ENCODE measurements around a stretch of chr13.

- PRO-cap, 2 experiments = no peak in any of the 2 experiments
Observed at GRCh38 chr13:48318434-48319658, 15.3 kb downstream of the RB1 start.

DNA sequence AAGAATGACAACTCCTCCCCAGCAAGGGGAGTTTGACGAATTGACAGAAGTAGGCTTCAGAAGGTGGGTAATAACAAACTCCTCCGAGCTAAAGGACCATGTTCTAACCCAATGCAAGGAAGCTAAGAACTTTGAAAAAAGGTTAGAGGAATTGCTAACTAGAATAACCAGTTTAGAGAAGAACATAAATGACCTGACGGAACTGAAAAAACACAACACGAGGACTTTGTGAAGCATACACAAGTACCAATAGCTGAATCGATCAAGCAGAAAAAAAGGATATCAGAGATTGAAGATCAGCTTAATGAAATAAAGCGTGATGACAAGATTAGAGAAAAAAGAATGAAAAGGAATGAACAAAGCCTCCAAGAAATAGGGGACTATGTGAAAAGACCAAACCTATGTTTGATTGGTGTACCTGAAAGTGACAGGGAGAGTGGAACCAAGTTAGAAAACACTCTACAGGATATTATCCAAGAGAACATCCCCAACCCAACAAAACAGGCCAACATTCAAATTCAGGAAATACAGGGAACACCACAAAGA, 17.5 kb downstream of the LPAR6 start:
- PRO-cap, 2 experiments = no peak in any of the 2 experiments

DNA sequence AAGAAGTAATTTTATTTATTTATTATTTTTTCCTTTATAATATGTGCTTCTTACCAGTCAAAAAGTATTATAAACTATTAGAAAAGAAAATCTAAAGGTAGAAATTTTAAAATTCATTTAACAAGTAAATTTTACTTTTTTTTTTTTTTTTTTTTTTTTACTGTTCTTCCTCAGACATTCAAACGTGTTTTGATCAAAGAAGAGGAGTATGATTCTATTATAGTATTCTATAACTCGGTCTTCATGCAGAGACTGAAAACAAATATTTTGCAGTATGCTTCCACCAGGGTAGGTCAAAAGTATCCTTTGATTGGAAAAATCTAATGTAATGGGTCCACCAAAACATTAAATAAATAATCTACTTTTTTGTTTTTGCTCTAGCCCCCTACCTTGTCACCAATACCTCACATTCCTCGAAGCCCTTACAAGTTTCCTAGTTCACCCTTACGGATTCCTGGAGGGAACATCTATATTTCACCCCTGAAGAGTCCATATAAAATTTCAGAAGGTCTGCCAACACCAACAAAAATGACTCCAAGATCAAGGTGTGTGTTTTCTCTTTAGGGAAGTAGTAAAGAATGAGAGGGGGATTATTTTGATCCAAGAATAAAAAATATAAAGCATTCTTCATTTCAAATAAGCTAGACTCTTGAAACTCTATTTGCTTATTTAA, 52.0 kb upstream of the LPAR6 start:
- PRO-cap, 2 experiments = no peak in any of the 2 experiments

DNA sequence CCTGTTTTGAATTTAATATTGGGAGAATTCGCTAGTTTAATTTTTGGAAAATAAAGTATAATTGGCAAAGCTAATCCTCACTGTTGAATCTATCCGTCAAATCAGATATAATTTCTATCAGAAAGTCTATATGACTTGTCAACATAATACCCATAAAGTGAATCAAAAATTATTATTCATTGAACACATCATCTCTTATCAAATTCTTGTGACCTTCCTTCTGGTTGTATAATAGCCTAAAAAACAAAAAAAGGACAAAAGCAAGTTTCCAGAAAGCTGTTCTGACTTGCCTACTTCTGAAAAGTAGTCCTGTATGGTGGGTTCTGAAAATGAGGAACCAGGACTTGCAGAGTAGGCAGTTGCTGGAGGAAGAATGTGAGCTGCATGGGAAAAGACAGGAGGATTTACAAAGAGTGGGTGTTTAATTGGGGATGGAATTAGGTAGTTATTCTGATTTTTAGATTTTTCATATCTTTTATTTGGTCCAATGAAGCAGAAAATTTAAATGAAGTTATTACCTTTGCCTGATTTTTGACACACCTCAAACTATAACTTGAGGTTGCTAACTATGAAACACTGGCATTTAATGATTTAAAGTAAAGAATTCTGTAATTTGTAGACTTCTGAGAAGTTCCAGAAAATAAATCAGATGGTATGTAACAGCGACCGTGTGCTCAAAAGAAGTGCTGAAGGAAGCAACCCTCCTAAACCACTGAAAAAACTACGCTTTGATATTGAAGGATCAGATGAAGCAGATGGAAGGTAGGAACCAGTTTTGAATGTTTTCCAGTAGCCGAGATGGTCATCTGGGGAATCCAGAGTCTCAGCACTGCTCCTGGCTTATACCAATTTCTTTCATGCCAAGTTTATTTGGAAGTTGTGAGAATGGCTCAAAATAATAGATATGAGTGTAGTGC, 56.5 kb downstream of the RCBTB2 start:
- PRO-cap, 2 experiments = no peak in any of the 2 experiments

DNA sequence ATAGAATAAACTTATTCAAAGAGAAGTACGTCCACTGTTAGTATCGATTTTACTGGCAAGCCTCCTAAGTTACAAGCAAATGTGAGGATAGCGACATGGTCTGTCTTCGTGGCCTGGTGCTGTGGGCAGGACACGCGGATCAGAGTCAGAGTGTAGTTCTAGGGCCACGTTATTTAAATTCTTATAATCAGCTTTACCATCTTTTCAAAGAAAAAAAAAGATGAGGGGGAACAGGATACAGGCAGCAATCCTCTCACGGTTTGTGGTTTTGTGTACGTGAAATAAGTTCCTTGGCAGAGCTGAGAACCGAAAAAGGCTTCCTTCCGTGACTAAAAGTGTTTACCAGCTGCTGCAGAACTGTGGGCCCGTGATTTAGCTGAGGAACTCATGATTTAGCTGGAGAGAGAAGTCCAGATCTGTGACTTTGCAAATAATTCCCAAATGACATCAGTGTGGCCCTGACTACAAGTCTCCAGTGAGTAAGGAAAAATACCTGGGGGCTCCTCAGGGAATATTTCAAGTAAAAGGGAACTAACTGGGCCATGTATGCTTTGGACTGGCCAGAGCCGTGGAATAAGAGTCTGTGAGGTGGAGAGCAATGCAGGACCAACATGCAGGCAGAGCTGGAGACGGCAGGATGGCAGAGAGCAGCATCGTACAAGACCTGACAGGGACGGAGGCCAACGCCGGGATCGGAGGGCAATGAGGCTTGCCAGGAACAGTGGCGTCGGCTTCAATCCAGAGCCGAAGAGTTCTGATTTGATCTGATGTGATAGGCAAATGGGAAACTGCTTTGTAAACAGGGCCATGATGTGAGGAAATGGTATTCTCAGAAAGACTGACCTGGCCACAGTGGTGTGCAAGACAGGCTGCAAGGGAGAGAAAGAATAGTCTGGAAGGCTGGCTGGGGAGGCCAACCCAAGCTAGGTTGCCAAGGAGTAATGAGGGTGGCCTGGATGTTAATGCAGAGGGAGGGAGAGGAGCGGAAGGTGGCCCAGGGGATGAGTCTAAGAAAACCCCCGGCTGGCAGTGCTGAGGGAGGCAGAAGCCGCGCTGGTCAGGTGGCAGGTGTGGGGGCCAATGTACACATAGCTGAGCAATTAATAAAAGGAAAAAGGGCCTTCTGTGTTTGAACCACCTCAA, 27.0 kb downstream of the RCBTB2 start:
- PRO-cap, 2 experiments = peak in 1 of 2 experiments; most common minus-strand start position 147 of the sequence (in 1)

GRCh38 chr13:48531342-48532176, 1.3 kb downstream of the RCBTB2 start:
- PRO-cap, 2 experiments = no peak in any of the 2 experiments

GRCh38 chr13:48547759-48548138, 14.9 kb upstream of the RCBTB2 start:
- PRO-cap, 2 experiments = no peak in any of the 2 experiments

DNA sequence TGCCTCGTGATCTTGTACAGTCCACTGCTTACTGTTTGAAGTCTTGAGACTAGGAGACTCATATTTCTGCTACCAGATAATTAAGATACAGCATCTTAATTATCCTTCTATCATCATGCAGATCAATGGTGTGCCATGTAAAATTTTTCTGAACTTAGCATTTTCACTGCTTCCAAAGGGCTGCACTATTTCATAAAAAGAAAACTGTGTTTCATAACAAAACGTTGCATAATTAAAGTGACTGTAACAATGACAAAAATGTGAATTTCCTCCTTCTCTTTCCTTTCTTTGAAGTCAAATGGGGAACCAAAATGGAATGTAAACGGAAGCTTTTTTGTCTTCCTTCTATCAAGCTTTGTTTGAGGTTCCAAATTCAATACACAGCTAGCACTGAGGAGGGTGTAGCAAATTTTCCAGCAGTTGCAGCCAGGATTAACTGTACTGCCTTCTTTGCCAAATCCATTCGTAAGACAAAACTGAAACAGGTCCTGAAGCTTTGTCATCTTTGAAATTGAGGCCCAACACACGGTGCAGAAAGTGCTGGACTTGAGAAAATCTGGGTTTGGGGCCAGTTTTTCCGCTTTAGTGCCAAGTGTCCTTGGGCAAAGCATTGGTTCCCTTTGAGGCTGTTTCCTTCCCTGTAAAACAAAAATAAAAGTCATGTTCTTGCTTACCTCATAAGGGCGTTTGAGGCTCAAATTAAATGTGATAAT, 35.0 kb upstream of the RCBTB2 start:
- PRO-cap, 2 experiments = no peak in any of the 2 experiments

- PRO-cap, 2 experiments = no peak in any of the 2 experiments
Observed at GRCh38 chr13:48979082-48979592, 3.4 kb downstream of the FNDC3A start.

DNA sequence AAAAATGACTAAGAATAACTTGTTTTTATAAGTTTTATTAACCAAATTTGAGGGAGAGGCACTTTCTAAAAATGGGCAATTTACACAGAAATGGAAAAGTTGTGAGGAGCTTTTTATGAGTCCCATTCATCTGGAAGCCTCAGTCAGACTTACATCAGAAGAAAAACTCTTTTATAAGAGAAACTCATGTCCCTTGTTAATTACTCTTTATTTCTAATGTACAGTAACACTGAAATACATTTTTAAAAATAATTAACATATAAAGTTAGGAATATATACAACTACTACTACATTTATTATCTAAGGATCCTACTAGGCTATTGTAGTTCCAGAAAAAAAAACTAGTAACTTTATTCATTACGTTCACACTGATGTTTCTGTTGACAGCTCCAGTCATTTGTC, 46.6 kb downstream of the CAB39L start:
- PRO-cap, 2 experiments = no peak in any of the 2 experiments

- PRO-cap, 2 experiments = no peak in any of the 2 experiments
Observed at GRCh38 chr13:49454765-49454964, 10.6 kb downstream of the SETDB2 start.

GRCh38 chr13:49606795-49607257, 21.5 kb upstream of the RCBTB1 start:
- PRO-cap, 2 experiments = no peak in any of the 2 experiments

DNA sequence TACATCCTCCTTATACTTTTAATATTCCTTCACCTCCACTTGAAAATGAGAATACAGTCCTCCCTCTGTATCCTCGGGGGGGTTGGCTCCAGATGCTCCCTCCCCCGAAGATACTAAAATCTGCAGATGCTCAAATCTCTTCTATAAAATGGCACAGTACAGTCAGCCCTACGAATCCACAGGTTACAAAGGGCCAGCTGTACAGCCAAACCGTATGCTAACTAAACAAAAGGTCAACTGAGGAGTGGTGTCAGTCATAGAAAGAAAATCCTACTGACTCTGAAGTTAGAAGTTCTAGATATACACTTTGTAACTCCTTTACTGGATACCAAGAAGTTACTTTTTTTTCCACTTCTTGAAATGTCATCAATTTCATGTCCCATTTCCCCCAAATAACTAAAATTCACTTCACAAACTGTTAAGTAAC, 9.1 kb downstream of the KPNA3 start:
- PRO-cap, 2 experiments = no peak in any of the 2 experiments

- PRO-cap, 2 experiments = peak in 2 of 2 experiments; most common plus-strand start chr13:49935908 (in 2); most common minus-strand start chr13:49935851 (in 2)
Observed at GRCh38 chr13:49935532-49936053, 547 bp downstream of the SPRYD7 start.

GRCh38 chr13:50001301-50001777, 4.5 kb downstream of the TRIM13 start:
- PRO-cap, 2 experiments = no peak in any of the 2 experiments

- PRO-cap, 2 experiments = no peak in any of the 2 experiments
Observed at GRCh38 chr13:50389588-50390314, 374.5 kb downstream of the KCNRG start.

DNA sequence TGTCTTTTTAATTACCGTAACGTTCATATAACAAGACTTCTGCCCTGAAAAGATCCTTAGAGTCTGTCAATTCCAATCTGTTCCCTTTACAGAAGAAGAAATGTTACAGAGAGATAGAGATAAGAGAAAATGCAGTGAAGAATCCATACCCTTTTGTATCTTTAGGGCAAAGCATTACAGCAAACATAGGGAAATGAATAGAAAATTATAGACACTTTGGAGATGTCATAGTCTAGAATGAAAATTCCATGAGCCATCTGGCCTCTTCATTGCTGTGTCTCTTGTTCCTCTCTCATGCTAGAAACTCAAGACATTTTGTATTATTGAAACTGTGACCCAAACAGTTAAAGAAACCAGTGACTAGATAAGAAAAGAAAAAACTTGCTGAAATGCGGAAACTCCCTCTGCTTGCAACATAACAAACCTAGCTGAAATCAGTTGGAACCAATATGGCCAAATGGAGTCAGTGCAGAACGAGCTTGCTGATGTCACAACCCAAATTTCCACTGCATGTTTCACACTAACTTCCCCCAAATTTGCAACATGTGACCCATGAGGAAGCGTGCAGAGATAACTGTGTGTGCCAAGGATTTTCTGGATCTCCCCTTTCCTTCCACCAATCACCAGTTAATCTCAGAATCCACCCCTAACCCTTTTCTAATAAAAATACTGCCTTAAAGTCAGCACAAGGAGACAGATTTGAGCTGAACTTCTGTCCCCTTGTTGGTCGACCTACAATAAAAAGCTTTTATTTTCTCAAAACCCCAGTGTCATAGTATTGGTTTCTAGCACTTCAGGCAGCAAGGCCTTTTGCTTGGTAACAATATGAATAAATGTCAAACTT, 208.0 kb downstream of the DLEU7 start:
- PRO-cap, 2 experiments = no peak in any of the 2 experiments

DNA sequence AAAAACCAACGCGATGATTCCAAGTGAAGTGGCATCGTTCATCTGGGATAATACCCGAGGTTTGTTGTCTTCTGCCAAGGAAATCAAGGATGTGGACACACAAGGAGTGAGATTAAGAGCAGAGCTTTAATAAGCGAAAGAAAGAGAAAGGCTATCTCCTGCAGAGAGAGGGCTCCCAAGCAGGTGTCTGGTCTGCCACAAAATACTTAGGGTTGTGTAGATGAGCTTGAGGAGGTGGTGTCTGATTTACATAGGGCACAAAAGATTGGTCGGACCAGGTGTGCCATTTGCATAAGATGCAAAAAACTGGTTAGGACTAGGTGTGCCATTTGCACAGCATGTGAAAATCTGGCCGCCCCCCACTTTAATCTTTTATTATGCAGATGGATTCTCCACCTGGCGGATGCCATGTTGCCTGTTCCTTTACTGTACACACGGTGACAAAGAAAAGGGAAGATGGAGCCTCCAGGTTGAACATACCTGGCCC, 22.8 kb downstream of the FAM124A start:
- PRO-cap, 2 experiments = no peak in any of the 2 experiments

GRCh38 chr13:51447545-51448194, 5.2 kb downstream of the INTS6 start:
- PRO-cap, 2 experiments = no peak in any of the 2 experiments

DNA sequence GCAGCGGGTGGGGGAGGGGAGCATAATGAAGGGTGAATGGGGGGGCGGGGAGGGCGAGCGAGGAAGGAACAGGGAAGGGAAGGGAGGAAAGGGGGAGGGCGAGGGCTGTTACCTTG, 1.1 kb downstream of the INTS6 start:
- PRO-cap, 2 experiments = no peak in any of the 2 experiments

Data from psoas muscle (tissue), 2 donors.